K562 (cell line): ENCODE results near the genes TEX12 and ZW10.

DNA sequence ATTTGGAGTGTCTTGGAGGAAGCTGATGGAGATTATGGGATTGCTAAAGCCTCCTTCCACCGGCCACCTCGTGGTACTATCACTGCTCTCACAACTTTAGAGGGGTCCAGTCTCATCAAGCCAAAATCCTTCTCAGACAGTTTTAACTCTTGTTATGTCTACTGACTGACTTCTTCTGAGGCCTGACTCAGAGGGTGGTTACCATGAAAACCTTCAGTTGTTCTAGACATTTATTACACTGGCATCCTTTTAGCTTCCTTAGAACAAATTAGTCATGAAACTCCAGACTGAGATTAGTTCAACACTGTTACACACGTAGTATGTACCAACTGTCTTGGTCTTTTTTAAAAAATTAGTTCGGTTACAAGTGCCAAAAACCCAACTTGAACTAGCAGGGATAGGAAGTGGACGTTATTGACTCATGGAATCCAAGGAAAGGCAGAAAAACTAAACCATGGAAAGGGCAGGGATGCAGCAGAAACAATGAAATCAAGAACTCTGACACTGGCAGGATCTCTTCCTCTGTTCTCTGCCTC lies 7.6 kb downstream of the DIXDC1 start:
- RAMPAGE, long total RNA: no peak
- RRBS: no CpG with 5 or more reads among the region's 5 CpGs
PRO-cap:
- standard: no peak
- CoPRO, capped RNA only, 2 experiments: no peak in any of the 2 experiments
- CoPRO, capped and uncapped RNA, 2 experiments: no peak in any of the 2 experiments
- CoPRO, uncapped RNA only, 2 experiments: no peak in any of the 2 experiments
CAGE:
- cytosol, long polyA plus RNA: no peak
- long polyA plus RNA: no peak
- nucleolus, long total RNA: no peak
- nucleus, long polyA plus RNA: no peak

DNA sequence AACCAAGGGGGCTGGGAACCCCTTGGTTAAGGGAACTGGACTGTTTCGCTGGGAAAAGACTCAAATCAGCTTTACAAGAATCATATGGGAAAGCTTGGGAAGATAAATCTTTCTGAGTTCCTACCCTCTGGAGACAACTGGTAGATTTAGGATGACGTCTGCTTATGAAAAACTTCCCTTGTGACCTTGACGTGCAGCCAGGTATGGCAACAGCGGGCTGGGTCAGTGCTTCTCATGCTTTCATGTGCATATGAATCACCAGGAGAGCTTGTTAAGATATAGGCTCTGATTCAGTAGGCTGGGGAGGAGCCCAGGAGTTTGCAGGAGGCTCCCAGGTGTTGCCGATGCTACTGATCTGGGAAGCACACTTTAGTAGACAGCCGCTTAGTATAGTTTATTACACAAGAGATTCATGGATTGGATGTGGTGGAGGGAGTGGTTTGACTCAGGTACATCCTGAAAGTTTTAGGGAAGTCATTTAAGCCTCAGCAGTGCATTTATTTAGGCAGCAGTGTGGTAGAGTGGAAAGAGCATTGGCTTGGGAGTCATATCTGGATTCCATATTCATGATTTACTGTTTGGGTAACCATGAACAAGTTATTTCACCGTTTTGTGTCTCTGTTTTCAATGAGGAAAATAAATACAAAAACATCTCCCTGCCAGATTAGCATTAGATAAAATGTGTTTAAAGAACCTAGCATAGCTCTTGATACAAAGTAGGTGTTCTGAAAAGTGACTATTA lies 23.8 kb downstream of the DIXDC1 start:
- RAMPAGE, long total RNA: no peak
- RRBS: no CpG with 5 or more reads among the region's 7 CpGs
PRO-cap:
- standard: no peak
- CoPRO, capped RNA only, 2 experiments: no peak in any of the 2 experiments
- CoPRO, capped and uncapped RNA, 2 experiments: no peak in any of the 2 experiments
- CoPRO, uncapped RNA only, 2 experiments: no peak in any of the 2 experiments
CAGE:
- cytosol, long polyA plus RNA: no peak
- long polyA plus RNA: no peak
- nucleolus, long total RNA: no peak
- nucleus, long polyA plus RNA: no peak

- RAMPAGE, long total RNA: no peak
- RRBS: no CpG with 5 or more reads among the region's 7 CpGs
PRO-cap:
- standard: no peak
- CoPRO, capped RNA only, 2 experiments: no peak in any of the 2 experiments
- CoPRO, capped and uncapped RNA, 2 experiments: no peak in any of the 2 experiments
- CoPRO, uncapped RNA only, 2 experiments: no peak in any of the 2 experiments
CAGE:
- cytosol, long polyA plus RNA: no peak
- long polyA plus RNA: no peak
- nucleolus, long total RNA: no peak
- nucleus, long polyA plus RNA: no peak
Observed at GRCh38 chr11:111993370-111994002, 31.7 kb upstream of the DLAT start.

DNA sequence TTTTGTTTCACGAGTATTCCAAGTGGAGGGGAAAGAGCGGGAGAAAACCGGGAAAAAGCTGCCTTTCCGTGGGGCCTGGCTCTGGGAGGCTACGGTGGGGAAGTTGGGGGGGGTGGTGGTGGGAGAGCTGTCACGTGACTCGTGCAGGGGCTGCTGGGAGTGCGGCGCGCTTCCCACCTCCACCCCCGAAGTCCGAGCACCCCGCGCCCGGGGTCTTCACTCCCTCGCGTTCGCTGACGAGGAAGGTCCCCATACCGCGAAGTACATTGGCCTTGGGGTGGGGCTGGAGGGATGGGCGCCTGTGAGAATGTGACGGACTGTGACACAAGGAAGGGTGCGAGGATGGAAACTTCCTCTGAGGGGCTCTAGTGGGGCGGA lies at the start of gene TEX12:
TEX12 (plus strand) TSS at position 219 of the 378 bp plus-strand sequence.
- RAMPAGE, long total RNA: no peak
- RRBS: no CpG with 5 or more reads among the region's 25 CpGs
PRO-cap:
- standard: no peak
- CoPRO, capped RNA only, 2 experiments: no peak in any of the 2 experiments
- CoPRO, capped and uncapped RNA, 2 experiments: no peak in any of the 2 experiments
- CoPRO, uncapped RNA only, 2 experiments: no peak in any of the 2 experiments
CAGE:
- cytosol, long polyA plus RNA: no peak
- long polyA plus RNA: no peak
- nucleolus, long total RNA: no peak
- nucleus, long polyA plus RNA: no peak

DNA sequence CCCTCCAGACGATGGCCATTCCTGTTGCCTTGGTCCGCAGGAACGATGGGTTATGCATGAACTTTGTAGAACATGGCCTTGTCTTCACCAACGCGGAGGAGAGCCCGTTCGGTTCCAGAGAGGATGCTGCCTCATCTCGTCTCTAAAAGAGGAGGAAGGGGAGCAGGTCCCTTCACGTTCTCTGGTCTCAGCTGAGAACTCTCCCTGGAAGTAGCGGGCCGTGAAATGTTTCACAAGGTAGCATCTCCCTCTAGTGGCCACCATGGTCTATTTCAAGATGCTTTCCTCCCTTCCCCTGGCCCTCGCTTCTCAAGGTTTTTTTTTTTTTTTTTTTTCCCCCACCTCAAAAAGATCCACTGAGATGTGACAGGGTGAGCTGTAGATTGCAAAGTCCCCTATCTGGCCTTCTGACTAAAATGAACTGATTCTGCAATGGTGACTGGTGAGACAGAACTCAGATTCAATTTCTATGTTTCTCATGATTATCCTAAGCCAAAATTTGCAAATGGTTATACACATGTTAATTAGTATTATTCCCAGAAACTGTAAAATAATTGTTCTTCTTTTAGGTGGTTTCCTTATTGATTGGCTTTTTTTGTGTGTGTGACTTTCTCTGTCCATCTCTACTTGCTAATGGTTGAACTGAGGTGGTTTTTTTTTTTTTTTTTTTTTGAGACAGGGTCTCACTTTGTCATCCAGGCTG lies 20.0 kb upstream of the PLET1 start:
- RAMPAGE, long total RNA: no peak
- RRBS: no CpG with 5 or more reads among the region's 12 CpGs
PRO-cap:
- standard: no peak
- CoPRO, capped RNA only, 2 experiments: no peak in any of the 2 experiments
- CoPRO, capped and uncapped RNA, 2 experiments: no peak in any of the 2 experiments
- CoPRO, uncapped RNA only, 2 experiments: no peak in any of the 2 experiments
CAGE:
- cytosol, long polyA plus RNA: no peak
- long polyA plus RNA: no peak
- nucleolus, long total RNA: no peak
- nucleus, long polyA plus RNA: no peak

DNA sequence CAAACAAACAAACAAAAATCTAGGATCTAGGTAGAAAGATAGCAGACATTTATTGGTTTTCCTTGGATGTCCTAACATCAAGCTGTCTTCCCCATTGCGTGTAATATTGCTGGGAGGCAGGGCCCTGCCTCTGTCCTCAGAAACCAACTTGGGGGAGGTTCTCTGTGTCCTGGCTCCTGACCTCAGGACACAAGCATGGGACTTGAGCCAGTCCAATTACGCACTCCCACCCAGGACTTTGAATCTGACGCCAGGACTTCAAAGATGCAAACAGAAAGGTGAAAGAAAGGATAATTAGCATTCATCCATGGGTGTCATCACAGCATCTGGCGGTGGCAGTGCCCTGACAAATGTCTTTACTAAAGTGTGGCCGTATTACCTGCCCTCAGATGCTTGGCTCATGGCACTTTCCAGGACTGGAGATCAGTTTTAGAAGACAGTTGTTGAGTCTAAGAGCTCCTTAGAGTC lies 61.8 kb upstream of the PLET1 start:
- RAMPAGE, long total RNA: no peak
- RRBS: no CpG with 5 or more reads among the region's 5 CpGs
PRO-cap:
- standard: no peak
- CoPRO, capped RNA only, 2 experiments: no peak in any of the 2 experiments
- CoPRO, capped and uncapped RNA, 2 experiments: no peak in any of the 2 experiments
- CoPRO, uncapped RNA only, 2 experiments: no peak in any of the 2 experiments
CAGE:
- cytosol, long polyA plus RNA: no peak
- long polyA plus RNA: no peak
- nucleolus, long total RNA: no peak
- nucleus, long polyA plus RNA: no peak

GRCh38 chr11:112364892-112365504 lies 104.3 kb upstream of the PLET1 start:
- RAMPAGE, long total RNA: no peak
- RRBS: no CpG with 5 or more reads among the region's 9 CpGs
PRO-cap:
- standard: no peak
- CoPRO, capped RNA only, 2 experiments: no peak in any of the 2 experiments
- CoPRO, capped and uncapped RNA, 2 experiments: no peak in any of the 2 experiments
- CoPRO, uncapped RNA only, 2 experiments: no peak in any of the 2 experiments
CAGE:
- cytosol, long polyA plus RNA: no peak
- long polyA plus RNA: no peak
- nucleolus, long total RNA: no peak
- nucleus, long polyA plus RNA: no peak

DNA sequence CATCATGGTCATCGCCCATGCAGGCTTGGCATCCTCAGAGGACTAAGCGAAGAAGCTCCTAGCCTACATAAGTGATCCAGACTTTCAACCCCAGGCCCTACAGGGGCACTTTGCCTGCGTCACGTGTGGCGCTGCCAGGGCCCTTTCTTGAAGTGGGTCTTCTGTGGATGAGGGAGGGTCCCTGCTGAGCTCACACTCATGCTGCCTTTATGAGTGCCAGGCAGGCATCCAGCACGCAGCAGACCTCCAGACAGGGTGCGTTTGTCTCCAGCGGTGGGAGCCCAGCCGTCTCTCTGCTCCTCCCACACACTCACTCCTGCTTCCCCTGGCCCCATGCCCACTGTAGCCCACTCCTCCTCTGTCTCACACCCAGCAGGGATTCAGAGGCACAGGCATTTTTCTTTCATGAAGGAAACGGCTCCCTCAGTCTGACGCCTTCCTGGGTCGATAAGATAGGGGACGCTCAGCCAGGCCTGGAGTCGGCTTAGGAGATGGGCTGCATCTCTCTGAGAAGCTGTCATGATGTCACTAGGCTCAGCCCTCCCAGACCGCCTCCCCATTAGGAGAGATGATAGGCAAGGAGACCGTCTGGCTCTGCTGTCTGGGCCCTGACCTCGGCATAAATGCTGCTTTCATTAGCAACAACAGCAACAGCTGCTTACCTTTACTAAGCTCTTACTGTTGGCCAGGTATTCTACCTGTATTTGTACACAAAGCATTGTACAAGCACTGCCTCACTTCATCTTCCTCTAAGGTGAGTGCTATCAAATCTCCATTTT lies 183.9 kb upstream of the NCAM1 start:
- RAMPAGE, long total RNA: no peak
- RRBS: no CpG with 5 or more reads among the region's 17 CpGs
PRO-cap:
- standard: no peak
- CoPRO, capped RNA only, 2 experiments: no peak in any of the 2 experiments
- CoPRO, capped and uncapped RNA, 2 experiments: no peak in any of the 2 experiments
- CoPRO, uncapped RNA only, 2 experiments: no peak in any of the 2 experiments
CAGE:
- cytosol, long polyA plus RNA: no peak
- long polyA plus RNA: no peak
- nucleolus, long total RNA: no peak
- nucleus, long polyA plus RNA: no peak

GRCh38 chr11:112852402-112852631 lies 108.9 kb upstream of the NCAM1 start:
- RAMPAGE, long total RNA: no peak
- RRBS: no CpG with 5 or more reads among the region's 3 CpGs
PRO-cap:
- standard: no peak
- CoPRO, capped RNA only, 2 experiments: no peak in any of the 2 experiments
- CoPRO, capped and uncapped RNA, 2 experiments: no peak in any of the 2 experiments
- CoPRO, uncapped RNA only, 2 experiments: no peak in any of the 2 experiments
CAGE:
- cytosol, long polyA plus RNA: no peak
- long polyA plus RNA: no peak
- nucleolus, long total RNA: no peak
- nucleus, long polyA plus RNA: no peak

DNA sequence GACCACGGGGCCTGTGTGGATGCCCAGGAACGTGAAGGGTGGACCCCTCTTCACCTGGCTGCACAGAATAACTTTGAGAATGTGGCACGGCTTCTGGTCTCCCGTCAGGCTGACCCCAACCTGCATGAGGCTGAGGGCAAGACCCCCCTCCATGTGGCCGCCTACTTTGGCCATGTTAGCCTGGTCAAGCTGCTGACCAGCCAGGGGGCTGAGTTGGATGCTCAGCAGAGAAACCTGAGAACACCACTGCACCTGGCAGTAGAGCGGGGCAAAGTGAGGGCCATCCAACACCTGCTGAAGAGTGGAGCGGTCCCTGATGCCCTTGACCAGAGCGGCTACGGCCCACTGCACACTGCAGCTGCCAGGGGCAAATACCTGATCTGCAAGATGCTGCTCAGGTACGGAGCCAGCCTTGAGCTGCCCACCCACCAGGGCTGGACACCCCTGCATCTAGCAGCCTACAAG lies 11.8 kb downstream of the ANKK1 start:
- RAMPAGE, long total RNA: no peak
- RRBS: no CpG with 5 or more reads among the region's 10 CpGs
PRO-cap:
- standard: no peak
- CoPRO, capped RNA only, 2 experiments: no peak in any of the 2 experiments
- CoPRO, capped and uncapped RNA, 2 experiments: no peak in any of the 2 experiments
- CoPRO, uncapped RNA only, 2 experiments: no peak in any of the 2 experiments
CAGE:
- cytosol, long polyA plus RNA: no peak
- long polyA plus RNA: no peak
- nucleolus, long total RNA: no peak
- nucleus, long polyA plus RNA: no peak

DNA sequence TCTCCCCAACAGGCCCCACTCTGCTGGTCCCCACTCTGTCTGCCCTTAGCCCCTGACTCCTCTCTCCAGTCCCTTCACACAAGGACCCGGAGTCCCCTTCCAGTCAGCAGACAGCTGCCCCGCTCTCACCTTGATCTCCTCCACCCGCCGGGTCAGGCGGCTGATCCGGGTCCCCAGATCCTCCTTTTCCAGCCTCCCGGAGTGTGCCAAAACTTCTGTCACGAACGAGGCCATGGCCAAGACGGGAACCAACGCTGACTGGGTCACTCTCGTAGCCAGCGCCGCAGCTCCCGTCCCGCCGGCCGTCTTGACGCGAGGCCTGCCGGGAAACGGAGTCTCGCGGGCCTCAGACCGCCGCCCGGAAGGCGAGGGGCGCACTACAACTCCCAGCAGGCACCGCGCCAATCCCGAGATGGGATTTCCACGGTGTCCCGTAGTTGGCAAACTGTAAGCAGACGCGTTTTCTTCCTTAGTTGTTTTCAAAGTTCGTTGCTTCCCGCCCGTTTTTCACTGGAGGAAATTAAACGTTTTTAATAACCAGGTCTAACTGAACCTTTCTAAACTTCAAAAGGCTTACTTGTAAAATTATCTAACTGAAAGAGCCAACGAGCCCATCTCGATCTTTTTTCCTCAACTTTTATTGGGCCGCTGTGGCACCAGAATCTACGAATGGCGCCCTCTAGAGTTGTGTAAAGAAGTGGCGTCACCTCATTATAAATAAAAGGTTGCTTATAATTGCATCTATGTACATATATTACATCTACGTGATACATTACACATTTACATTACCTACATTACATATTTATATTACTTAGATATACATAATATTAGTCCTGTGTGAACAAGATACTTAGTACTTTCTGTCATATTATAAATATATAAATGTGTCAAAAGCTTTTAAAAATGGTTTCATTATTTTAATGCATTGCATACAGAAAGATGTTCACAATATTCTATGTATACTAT lies at the start of gene ZW10:
ZW10 (minus strand) TSS at position 260 of the 966 bp plus-strand sequence.
- RAMPAGE, long total RNA: start-site peak on the minus strand centred at position 277 of the sequence, 65 bp wide, 467 and 311 reads in 2 replicates
- RRBS: 2% methylated on average over 4 of the region's 47 CpGs
PRO-cap:
- standard: bidirectional peak, plus-strand start at position 404 of the sequence, minus-strand start at position 260 of the sequence
- CoPRO, capped RNA only, 2 experiments: peak in 2 of 2 experiments; most common plus-strand start position 410 of the sequence (in 2); most common minus-strand start position 260 of the sequence (in 2)
- CoPRO, capped and uncapped RNA, 2 experiments: no peak in any of the 2 experiments
- CoPRO, uncapped RNA only, 2 experiments: no peak in any of the 2 experiments
CAGE:
- cytosol, long polyA plus RNA: start-site peak on the minus strand centred at position 269 of the sequence, 48 bp wide, 980 and 808 reads in 2 replicates
- long polyA plus RNA: start-site peak on the minus strand centred at position 272 of the sequence, 59 bp wide, 546 and 894 reads in 2 replicates
- nucleolus, long total RNA: no peak
- nucleus, long polyA plus RNA: start-site peak on the minus strand centred at position 260 of the sequence, 29 bp wide, 201 and 455 reads in 2 replicates

DNA sequence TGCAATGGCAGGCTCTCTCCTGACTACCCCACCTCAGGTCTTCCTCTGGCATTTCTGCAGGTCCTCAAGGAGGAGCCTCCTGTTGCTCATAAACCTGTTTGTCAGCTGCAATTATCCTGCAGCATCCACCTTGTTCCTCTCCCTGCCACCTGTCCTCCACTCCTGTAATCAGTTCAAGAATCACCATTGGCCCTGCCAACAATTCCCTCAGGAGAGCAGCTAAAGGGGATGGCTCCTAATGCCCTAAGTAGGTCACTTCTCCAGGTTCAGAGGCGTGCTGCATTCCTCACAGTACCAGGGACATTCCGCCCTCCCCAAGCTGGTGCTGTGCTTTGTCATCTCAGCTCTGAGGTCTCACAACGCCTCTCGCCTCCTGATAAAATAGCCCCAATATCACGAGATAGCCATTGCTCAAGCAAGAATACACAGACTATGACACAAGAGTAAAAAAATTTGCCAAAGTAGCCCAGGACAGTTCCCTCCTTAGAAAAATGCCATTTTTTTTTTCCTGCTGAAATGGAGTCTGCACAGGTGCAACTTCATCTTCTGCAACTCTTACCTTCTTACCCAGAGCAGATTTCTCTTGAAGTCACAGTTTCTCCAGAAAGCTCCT lies 2.2 kb downstream of the CLDN25 start:
- RAMPAGE, long total RNA: no peak
- RRBS: no CpG with 5 or more reads among the region's 5 CpGs
PRO-cap:
- standard: no peak
- CoPRO, capped RNA only, 2 experiments: no peak in any of the 2 experiments
- CoPRO, capped and uncapped RNA, 2 experiments: no peak in any of the 2 experiments
- CoPRO, uncapped RNA only, 2 experiments: no peak in any of the 2 experiments
CAGE:
- cytosol, long polyA plus RNA: no peak
- long polyA plus RNA: no peak
- nucleolus, long total RNA: no peak
- nucleus, long polyA plus RNA: no peak

DNA sequence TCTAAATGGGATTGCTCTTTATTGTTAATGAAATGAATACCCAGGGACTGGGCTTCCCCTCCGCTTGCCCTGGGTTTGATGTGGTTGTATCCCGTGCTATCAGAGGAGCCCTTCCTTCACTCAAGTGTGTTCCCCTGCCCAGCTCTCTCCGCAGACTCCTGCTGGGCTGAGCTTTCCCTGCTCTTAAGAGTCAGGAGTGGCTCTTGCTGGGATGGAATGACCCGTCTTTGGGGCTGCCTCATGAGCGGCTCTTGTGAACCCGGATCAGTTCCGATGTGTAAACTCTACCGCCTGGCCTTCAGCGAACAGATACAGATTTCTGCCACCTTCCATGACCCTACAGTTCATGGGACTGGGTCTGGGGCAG lies 1.6 kb upstream of the ZBTB16 start:
- RAMPAGE, long total RNA: no peak
- RRBS: no CpG with 5 or more reads among the region's 9 CpGs
PRO-cap:
- standard: no peak
- CoPRO, capped RNA only, 2 experiments: no peak in any of the 2 experiments
- CoPRO, capped and uncapped RNA, 2 experiments: no peak in any of the 2 experiments
- CoPRO, uncapped RNA only, 2 experiments: no peak in any of the 2 experiments
CAGE:
- cytosol, long polyA plus RNA: no peak
- long polyA plus RNA: no peak
- nucleolus, long total RNA: no peak
- nucleus, long polyA plus RNA: no peak

DNA sequence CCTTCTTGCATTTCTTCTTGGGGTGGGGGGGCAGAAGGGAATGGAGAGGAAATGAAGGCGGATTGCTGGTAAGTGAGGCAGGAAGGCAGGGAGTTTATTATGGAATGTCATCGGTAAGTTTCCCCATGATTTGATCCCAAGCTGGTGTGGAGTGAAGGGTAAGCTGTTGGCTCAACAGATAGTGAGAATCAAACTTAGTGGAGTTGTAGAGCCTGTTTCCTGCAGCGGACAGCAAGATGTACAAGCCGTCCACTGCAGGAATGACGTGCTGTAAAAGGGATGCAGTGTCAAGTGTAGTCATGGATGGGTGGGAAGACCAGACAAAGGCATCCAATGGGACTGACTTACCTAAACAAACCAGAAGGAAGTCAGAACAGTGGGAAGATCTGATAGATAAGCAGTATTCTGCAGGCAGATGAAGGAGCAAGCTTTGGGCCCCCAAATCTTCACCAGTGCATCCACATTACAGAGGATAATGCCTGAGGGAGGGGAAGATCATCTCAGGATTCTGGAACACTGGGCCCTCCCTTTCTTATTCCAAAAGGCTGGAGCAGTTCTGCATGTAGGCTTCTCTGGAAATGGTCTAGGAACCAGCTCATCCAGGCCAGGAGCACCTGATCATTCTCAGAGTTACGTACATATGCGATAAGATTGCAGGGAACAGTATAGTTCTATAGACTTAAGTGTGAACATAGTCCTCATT lies 8.9 kb downstream of the ZBTB16 start:
- RAMPAGE, long total RNA: no peak
- RRBS: no CpG with 5 or more reads among the region's 7 CpGs
PRO-cap:
- standard: no peak
- CoPRO, capped RNA only, 2 experiments: no peak in any of the 2 experiments
- CoPRO, capped and uncapped RNA, 2 experiments: no peak in any of the 2 experiments
- CoPRO, uncapped RNA only, 2 experiments: no peak in any of the 2 experiments
CAGE:
- cytosol, long polyA plus RNA: no peak
- long polyA plus RNA: no peak
- nucleolus, long total RNA: no peak
- nucleus, long polyA plus RNA: no peak

DNA sequence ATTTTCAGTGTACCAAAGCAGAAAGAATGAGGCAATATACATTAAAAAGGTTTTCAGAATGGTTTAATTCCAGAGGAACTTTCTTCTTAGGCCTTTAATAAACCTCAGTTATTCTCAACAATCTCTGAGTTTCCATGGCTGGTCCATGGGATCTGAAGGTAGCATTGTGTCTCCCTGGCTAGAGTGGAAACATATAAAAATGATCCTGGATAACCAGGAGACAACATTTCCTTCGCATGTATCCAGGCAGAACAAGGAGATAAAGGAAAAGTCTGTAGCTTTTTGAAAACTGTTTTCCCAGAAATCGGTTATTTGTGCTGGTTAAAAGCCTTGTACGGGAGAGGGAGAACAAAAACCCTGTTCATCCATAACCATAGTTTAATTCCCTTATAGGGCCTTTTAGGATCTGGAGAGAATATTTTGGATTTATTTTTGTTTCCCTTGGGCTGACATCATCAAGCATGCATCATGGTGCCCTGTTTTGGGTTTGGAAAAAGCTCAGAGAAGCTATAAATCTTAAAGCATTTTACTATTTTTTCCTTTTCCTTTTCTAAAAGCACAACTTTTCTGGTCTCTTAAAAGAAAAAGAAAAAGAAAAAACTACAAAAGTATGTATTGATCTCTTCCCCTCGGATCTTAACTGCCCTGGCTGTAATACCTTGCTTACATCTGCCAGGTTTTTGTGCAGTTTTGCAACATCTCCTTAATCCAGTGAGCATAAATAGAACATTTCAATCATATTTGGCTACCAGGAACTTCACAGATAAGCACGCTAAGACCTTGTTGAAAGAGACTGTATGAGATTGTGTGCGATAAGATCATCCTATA lies 87.8 kb downstream of the ZBTB16 start:
- RAMPAGE, long total RNA: no peak
- RRBS: no CpG with 5 or more reads among the region's 6 CpGs
PRO-cap:
- standard: no peak
- CoPRO, capped RNA only, 2 experiments: no peak in any of the 2 experiments
- CoPRO, capped and uncapped RNA, 2 experiments: no peak in any of the 2 experiments
- CoPRO, uncapped RNA only, 2 experiments: no peak in any of the 2 experiments
CAGE:
- cytosol, long polyA plus RNA: no peak
- long polyA plus RNA: no peak
- nucleolus, long total RNA: no peak
- nucleus, long polyA plus RNA: no peak

DNA sequence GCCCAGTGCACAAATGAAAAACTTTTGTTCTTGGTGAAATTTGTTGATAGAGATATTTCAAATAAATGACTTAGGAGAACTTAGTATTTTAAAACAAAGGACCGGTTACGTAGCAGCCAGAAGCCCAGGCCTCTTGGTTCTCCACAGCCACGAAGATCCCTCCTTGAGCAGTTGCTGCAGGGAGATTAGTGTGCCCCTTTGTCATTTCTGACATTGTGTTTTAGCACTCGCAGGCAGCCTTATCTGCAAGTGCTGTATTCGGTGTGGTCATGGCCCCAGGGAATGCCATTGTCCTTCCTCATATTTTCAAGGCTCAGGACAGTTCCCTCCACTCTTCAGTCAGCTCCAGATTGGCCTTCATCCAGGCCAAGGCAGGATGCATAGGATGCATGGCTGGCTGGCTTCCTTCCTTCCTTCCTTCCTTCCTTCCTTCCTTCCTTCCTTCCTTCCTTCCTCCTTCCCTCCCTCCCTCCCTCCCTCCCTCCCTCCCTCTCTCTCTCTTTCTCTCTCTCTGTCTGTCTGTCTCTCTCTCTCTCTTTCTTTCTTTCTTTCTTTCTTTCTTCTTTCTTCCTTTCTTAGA lies 88.5 kb downstream of the ZBTB16 start:
- RAMPAGE, long total RNA: no peak
- RRBS: no CpG with 5 or more reads among the region's 5 CpGs
PRO-cap:
- standard: no peak
- CoPRO, capped RNA only, 2 experiments: no peak in any of the 2 experiments
- CoPRO, capped and uncapped RNA, 2 experiments: no peak in any of the 2 experiments
- CoPRO, uncapped RNA only, 2 experiments: no peak in any of the 2 experiments
CAGE:
- cytosol, long polyA plus RNA: no peak
- long polyA plus RNA: no peak
- nucleolus, long total RNA: no peak
- nucleus, long polyA plus RNA: no peak

DNA sequence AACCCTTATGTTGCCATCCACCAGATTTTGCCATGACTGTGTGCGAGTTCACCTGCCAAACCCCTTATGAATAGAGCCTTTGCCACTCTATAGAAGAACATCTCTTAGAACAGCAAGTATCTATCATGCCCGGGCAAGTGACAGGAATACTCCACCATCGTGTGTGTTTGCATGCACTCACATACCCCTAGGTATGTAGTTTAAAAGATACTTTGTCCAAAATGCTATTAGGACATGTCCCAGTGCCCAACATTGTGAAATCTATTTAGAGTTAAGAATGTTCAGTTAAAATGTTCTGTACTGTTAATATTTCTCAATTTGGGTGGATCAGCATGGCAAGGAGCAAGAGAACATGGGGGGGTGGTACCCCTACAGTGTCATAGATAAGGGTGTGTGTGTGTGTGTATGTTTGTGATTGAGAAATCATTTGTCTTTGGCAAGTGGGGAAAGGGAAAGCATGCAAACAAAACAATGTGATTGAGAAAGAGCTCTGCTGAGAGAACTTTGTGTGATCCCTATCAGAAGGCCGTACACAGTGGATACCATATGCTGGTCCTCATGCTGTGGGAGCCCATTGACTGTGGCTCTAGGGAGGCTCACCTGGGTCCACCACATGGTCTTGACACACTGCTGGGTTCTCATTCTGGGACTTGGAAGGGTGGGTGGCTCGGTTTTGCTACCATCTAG lies 95.0 kb downstream of the ZBTB16 start:
- RAMPAGE, long total RNA: no peak
- RRBS: no CpG with 5 or more reads among the region's 5 CpGs
PRO-cap:
- standard: no peak
- CoPRO, capped RNA only, 2 experiments: no peak in any of the 2 experiments
- CoPRO, capped and uncapped RNA, 2 experiments: no peak in any of the 2 experiments
- CoPRO, uncapped RNA only, 2 experiments: no peak in any of the 2 experiments
CAGE:
- cytosol, long polyA plus RNA: no peak
- long polyA plus RNA: no peak
- nucleolus, long total RNA: no peak
- nucleus, long polyA plus RNA: no peak

- RAMPAGE, long total RNA: no peak
- RRBS: no CpG with 5 or more reads among the region's 19 CpGs
PRO-cap:
- standard: no peak
- CoPRO, capped RNA only, 2 experiments: no peak in any of the 2 experiments
- CoPRO, capped and uncapped RNA, 2 experiments: no peak in any of the 2 experiments
- CoPRO, uncapped RNA only, 2 experiments: no peak in any of the 2 experiments
CAGE:
- cytosol, long polyA plus RNA: no peak
- long polyA plus RNA: no peak
- nucleolus, long total RNA: no peak
- nucleus, long polyA plus RNA: no peak
Observed at GRCh38 chr11:114175535-114176794, 116.5 kb downstream of the ZBTB16 start.